HT1080 (cell line): ENCODE measurements around a stretch of chr1.

DNA sequence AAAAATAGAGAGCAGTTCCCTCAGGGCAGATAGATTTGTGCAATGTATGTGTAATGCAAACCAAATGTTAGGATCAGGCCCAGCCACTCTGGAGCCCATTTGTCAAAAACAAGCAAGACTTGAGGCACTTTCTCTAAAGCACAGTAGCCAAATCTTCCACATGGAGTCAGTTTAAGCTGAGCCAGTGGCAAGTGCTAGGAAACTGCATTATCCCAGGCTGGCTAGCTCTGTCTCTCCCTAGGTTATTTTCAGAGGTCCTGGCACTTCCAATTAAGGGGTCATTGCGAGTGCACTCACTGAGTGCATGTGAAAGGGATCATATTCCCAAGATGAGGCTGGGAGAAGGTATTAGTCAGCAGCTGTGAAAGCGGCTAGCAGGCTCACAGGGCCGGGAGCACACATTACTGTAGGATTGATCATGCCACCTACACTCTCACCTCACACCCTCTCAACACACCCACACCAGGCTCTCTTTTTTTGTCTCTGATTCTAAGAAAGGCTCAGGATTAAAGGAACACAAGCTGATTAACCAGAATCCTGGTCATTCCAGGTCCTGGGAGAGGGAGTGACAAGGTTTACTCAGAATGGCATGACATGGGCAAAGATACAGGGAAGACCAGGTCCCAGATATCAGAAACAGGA lies 98.1 kb upstream of the RAB3GAP2 start:
RAMPAGE:
- cytosol, long total RNA: no peak
- long total RNA: no peak
- nucleus, long total RNA: no peak

GRCh38 chr1:220781660-220782287 lies 4.9 kb upstream of the MTARC1 start:
RAMPAGE:
- cytosol, long total RNA: no peak
- long total RNA: no peak
- nucleus, long total RNA: no peak

DNA sequence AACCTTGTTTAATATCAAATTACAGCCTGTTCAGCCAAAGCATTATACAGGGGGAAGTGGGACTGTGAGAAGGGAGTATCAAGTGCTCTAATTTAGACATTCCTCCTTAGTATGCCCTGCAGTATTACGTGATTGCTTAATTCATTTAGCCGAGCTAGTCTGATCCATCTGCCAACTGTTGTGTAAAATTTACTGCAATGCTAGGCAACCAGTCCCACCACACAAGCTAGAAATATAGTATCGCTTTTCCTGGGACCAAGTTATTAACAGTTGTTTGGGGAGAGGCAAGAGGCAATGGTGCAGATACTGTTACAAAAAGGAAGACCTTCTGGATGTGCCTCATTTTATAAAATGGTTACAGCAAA lies 283.4 kb downstream of the DUSP10 start:
RAMPAGE:
- cytosol, long total RNA: no peak
- long total RNA: no peak
- nucleus, long total RNA: no peak

RAMPAGE:
- cytosol, long total RNA: no peak
- long total RNA: no peak
- nucleus, long total RNA: no peak
Observed at GRCh38 chr1:221543891-221544142, 198.1 kb downstream of the DUSP10 start.

DNA sequence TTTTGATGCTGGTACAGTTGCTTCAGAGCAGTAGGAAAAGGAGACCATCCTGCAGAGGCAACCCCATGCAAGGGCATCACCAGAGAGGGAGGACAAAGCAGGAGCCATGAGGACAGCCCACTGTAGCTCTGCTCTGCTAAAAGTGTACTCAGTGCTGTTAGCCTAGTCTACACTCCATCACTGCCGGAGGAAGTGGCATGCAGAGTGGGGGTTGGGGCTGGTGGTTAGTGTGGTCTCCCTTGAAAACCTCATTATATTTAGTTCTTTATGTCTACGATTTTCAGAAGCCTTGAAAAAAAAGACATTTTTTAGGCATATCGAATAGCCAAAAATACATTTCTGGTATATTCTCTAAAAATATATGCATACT lies 28.8 kb downstream of the DUSP10 start:
RAMPAGE:
- cytosol, long total RNA: no peak
- long total RNA: no peak
- nucleus, long total RNA: no peak

GRCh38 chr1:221714231-221714971 lies 27.5 kb downstream of the DUSP10 start:
RAMPAGE:
- cytosol, long total RNA: no peak
- long total RNA: no peak
- nucleus, long total RNA: no peak

GRCh38 chr1:221829426-221830167 lies 87.7 kb upstream of the DUSP10 start:
RAMPAGE:
- cytosol, long total RNA: no peak
- long total RNA: no peak
- nucleus, long total RNA: no peak

RAMPAGE:
- cytosol, long total RNA: no peak
- long total RNA: no peak
- nucleus, long total RNA: no peak
Observed at GRCh38 chr1:222074164-222074605, 332.3 kb upstream of the DUSP10 start.

RAMPAGE:
- cytosol, long total RNA: no peak
- long total RNA: no peak
- nucleus, long total RNA: no peak
Observed at GRCh38 chr1:222711132-222711668, 1.1 kb downstream of the AIDA start.

DNA sequence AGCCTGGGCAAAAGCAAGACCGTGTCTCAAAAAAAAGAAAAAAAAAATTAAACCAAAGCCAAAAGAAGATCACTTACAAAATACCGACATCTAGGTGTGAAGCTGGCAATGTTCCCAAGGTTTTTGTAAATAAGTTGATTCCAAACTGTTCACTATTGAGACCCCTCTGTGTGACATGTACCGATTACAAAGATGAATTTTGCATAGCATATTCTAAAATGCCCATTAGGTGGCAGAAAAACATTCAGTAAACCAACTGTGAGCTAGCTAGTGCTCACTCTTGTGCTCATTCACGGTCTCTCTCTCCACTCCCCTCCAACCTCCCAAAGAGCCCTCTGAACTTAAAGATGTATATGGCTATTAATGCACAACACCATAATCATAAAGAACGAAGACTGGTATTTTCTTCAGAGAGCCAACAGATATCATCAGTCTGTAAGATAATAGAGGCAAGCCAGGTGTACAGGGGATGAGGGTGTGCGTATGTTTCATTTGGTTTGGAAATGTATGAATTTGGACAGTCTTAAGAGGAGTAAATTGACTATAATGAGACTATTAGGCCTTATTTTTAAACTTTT lies 1.7 kb downstream of the FAM177B start:
RAMPAGE:
- cytosol, long total RNA: no peak
- long total RNA: no peak
- nucleus, long total RNA: no peak

DNA sequence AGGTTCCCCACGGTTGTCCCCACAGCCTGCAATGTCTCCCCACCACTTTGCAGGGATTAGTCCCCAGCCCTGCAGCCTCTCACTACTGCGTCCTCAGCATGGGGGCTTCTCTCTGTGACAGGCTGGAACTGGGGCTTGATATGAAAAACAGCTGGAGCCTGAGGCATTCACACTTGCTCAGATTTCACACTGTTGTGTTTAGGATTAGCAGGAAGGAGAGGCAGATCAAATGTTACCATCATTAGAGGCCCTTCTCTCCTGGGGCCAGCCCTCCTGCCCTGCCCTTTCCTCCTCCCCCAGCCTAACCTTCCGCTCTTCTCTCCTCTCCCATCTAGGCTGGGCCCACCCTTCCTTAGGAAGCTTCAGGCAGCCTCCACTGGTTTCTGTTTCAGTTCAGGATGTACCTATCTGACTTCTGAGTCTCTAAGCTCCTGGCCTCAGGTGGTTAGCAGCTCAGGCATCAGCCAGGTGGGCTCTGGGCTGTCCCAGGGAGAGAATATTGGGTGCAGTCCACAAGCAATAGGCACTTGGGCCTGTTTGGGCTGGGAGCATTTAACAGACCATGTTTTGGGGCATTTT lies 119.9 kb downstream of the TLR5 start:
RAMPAGE:
- cytosol, long total RNA: no peak
- long total RNA: no peak
- nucleus, long total RNA: no peak

RAMPAGE:
- cytosol, long total RNA: no peak
- long total RNA: no peak
- nucleus, long total RNA: no peak
Observed at GRCh38 chr1:223102918-223103787, 39.9 kb downstream of the TLR5 start.

DNA sequence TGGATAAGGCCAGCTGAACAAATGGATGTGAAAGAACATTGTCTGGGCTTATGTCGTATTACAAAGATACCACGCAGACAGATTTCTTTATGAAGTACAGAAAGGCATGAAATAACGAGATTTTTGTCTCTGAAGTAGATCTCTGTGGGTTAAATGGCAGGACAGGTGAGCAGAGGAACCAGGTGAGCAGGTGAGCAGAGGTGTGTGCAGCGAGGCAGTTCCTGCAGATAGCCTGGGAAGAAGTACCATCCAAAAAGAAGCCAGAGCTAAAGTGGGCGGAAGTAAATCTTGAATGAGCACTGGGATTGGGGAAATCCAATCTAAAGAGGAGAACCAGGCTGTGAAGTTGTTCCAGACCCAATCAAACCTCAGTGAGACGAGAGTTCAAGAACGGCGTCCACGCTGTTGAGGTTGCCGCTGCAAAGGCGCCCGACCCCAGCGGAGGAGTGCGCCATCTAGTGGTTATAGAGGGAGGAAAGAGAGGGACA lies 19.6 kb downstream of the TLR5 start:
RAMPAGE:
- cytosol, long total RNA: no peak
- long total RNA: no peak
- nucleus, long total RNA: no peak

GRCh38 chr1:223142094-223142523 lies 939 bp downstream of the TLR5 start:
RAMPAGE:
- cytosol, long total RNA: no peak
- long total RNA: no peak
- nucleus, long total RNA: no peak

DNA sequence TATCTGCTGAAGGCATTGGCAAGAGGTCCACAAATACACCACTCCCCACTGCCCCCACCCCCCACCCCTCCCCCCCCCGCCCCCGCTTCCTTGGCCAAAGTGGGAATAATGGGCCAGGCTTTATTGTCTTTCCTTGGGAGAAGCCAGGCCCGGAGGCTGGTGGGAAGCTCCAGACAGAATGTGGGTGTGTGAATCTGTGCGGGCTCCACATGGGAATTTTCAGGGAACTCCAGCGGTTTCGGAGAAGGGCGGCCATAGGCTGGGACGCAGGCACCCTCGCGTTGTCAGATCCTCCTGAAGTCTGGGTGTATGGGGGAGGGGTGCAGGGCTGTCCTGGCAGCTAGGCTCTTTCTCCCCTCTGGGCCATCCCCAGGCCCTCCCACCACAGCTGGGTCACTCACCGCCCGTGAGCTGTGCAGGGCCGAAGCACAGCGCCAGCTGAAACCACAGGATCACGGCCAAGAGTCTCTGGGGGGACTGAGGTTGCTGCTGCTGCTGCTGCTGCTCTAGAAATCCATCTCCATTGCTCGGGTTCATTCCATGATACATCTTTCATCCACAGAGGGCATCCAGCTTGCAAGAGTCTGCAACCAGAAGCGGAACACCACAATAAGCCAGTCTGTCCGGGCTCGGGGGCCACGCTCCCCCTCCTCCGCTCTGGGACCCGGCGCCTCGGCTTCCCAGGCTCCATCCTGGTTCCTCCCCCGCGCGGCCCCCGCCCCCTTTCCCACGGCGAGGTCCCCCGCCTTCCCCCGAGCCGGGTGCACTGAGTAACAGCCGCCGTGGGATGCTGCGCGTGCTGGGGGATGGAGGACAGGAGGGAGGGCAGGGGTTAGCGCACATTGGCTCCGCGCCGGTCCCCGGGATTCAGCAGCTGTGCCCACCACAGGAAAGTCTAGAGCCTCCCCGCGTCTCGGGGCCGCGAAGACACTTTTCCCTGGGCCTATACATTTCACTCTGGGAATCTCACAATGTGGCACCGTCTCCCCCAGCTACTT lies 800 bp downstream of the SUSD4 start:
RAMPAGE:
- cytosol, long total RNA: no peak
- long total RNA: no peak
- nucleus, long total RNA: no peak

RAMPAGE:
- cytosol, long total RNA: no peak
- long total RNA: no peak
- nucleus, long total RNA: no peak
Observed at GRCh38 chr1:223557908-223558465, 107.5 kb downstream of the CAPN8 start.

DNA sequence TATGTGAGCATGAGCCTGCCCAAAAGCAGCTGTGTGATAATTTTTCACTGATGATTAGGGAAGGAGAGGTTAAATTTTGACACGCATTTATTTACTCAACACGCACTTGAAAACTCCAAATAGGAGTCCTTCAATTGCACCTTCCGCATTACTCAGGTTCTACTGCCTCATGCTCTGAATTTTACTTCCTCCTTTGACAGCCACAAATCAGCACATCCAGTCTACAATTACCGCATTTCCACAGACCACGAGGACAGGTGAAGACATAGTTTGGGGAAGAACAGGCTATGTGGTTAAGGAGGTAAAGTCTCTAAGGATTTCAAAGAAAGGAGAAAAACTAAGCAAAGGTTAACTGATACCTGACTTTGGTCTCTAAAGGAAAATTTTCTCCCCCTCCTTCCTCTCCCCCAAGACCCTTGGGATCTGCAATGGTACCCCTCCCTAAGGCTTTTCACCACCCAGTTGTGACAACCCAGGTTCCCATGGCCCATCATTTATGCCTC lies 2.5 kb downstream of the CAPN8 start:
RAMPAGE:
- cytosol, long total RNA: no peak
- long total RNA: no peak
- nucleus, long total RNA: no peak

DNA sequence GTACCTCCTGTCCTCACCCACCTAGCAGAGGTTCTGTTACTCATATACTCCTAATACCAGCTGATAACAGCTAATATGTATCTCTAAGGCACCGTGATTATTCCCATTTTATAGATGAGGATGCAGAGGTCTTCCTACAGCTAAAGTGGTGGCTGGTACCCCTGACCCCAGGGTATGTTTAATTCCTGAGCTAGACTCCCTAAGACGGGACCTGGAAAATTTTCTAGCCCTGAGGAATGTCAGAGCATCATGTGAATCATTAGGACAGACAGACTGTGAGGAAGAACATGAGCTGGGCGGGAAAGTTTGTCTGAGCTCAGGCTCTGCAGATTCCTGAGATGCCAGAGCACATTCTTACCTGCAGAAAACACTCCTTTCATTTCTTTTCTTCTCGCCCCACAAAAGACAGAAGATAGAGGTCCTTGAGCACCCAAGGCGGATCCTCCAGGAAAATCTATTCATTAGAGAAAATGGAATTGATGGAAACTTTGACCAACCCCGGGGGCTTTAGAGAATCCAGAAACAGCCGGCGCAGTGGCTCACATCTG lies 6.5 kb downstream of the CAPN2 start:
RAMPAGE:
- cytosol, long total RNA: no peak
- long total RNA: no peak
- nucleus, long total RNA: no peak

RAMPAGE:
- cytosol, long total RNA: no peak
- long total RNA: no peak
- nucleus, long total RNA: no peak
Observed at GRCh38 chr1:223738318-223739218, 26.2 kb downstream of the CAPN2 start.

DNA sequence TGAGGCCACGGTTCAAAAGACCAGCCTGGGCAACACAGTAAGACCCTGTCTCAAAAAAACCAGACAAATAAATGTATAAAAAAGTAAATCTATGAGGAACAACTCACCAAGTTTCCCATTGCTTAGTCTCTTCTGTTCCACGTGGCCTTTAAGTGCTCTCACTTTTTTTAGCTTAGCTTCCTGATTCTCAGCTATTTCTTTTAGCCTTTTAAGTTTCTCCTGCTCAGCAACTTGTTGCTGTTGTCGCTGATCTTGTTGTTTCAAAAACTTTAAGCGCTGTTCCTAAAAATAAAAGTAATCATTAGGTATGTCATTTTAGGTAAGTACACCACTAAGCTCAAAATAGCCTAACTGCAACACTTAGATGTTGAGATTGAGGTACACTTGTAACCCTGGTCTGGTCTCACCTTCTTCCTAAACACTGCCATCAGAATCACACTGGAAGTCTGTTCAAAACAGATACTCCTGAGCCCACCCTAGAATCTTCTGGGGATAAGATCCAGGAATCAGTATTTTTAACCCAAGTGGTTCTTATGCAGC lies 41.6 kb downstream of the TP53BP2 start:
RAMPAGE:
- cytosol, long total RNA: no peak
- long total RNA: no peak
- nucleus, long total RNA: no peak